HEK293 (cell line): ENCODE measurements around a stretch of chr6.

DNA sequence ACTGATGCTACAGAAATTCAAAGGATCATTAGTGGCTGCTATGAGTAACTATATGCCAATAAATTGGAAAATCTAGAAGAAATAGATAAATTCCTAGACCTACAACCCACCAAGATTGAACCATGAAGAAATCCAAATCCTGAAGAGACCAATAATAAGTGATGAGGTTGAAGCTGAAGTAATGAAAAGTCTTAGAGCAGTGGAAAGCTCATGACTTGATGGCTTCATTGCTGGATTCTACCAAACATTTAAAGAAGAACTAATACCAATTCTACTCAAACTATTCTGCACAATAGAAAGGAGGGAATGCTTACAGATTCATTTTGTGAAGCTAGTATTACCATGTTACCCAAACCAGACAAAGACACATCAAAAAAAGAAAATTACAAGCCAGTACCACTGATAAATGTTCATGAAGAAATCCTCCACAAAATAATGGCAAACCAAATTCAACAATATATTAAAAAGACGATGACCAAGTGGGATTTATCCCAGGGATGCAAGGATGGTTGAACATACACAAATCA, 23.1 kb downstream of the NUS1 start:
- PRO-cap = no peak
- RRBS, 2 experiments = no CpG with 5 or more reads among the region's 1 CpG

DNA sequence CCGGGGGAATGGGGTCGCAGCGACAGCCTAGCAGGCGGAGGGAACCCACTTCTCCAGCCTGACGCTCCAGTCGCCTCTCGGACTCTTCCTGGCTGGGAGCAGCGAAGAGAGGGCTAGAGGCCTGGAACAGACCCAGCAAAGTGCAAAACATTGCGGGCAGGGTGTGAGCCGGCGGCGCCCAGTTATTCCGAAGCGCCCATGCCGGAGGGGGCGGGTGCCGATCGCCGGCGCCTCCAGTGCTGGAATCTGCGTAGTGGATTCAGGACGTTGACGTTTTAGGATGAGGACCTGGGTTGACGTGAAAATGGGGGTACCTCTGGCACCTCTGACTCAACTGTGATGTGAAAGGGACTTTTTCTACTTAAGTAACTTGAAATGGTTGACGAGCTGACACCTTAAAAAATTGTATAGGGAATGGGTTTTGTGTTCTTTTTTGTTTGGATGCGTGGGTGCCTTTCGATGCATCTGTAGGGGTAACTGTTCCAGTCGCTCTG, 1.4 kb downstream of the SLC35F1 start:
- PRO-cap = bidirectional peak, plus-strand start at position 143 of the sequence, minus-strand start at position 90 of the sequence
- RRBS, 2 experiments = no CpG with 5 or more reads among the region's 28 CpGs

GRCh38 chr6:118292711-118292910, 255.5 kb upstream of the PLN start:
- PRO-cap = no peak
- RRBS, 2 experiments = no CpG with 5 or more reads among the region's 2 CpGs

DNA sequence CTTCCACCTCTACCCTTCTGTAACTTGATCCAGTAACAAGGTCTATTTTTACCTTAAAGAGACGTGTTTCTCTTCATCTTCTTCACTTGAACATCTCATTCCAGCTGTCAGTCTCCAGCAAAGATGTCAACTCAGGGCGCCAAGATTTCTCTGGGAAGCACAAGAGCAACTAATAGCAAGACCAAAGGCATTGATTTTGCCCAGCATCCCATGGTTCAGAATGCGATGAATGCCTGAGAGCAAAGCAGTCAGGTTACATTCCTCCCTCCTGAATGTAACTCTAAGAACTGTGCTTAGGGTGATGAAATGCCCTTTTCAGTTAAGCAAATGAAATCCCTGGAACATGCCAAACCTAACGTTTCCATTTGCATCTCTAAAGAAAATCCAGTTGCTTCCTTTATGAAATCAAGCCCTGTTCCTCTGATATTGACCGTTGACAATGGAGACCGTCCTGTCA, 224.0 kb upstream of the PLN start:
- PRO-cap = no peak
- RRBS, 2 experiments = no CpG with 5 or more reads among the region's 6 CpGs

GRCh38 chr6:118377762-118378671, 170.1 kb upstream of the PLN start:
- PRO-cap = no peak
- RRBS, 2 experiments = no CpG with 5 or more reads among the region's 17 CpGs

DNA sequence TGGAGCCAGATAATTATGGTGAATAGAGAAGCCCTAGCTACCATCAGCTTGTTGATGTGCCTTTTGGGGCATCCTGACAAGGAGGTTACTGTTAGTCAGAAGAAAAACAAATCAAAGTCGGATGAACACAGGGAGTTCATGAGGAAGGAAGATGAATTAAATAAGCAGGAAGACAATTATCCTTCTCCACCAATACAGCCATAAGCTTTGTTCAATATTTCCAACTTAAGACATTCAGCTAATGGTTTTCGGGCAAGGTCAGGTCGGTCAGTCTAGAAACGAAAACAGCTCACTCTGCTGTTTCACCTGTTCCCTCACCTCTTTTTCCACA, 163.7 kb upstream of the PLN start:
- PRO-cap = no peak
- RRBS, 2 experiments = no CpG with 5 or more reads among the region's 4 CpGs

DNA sequence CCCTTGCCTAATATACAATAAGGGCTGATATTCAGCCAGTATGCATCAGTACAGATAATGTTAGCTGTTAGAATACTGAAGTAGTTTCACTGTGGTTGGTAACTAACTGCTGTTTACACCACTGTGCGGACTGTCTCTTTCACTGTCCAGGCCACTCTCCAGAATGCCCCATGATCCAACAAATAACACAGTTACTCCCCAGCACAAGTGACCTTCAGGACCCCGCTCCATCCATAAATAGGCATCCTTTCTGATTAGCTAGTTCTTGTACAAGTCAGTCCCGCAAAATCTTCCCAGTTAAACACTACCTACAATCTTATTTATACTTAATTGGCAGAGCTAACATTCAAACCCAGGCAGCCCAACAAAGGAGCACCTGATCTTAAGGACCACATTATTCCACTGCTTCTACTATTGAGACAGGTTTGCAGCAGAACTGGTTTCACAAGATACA, 21.9 kb upstream of the PLN start:
- PRO-cap = no peak
- RRBS, 2 experiments = no CpG with 5 or more reads among the region's 3 CpGs

GRCh38 chr6:118652294-118652717, 915 bp upstream of the CEP85L start:
- PRO-cap = no peak
- RRBS, 2 experiments = no CpG with 5 or more reads among the region's 12 CpGs

GRCh38 chr6:118719798-118720153, 68.4 kb upstream of the CEP85L start:
- PRO-cap = no peak
- RRBS, 2 experiments = no CpG with 5 or more reads among the region's 1 CpG

DNA sequence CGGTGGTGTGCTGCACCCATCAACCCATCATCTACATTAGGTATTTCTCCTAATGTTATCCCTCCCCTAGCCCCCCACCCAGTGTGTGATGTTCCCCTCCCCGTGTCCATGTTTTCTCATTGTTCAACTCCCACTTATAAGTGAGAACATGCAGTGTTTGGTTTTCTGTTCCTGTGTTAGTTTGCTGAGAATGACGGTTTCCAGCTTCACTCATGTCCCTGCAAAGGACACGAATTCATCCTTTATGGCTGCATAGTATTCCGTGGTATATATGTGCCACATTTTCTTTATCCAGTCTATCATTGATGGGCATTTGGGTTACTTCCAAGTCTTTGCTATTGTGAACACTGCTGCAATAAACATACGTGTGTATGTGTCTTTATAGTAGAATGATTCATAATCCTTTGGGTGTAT, 60.0 kb upstream of the ASF1A start:
- PRO-cap = unidirectional peak, minus-strand start at position 118 of the sequence
- RRBS, 2 experiments = no CpG with 5 or more reads among the region's 6 CpGs

GRCh38 chr6:118890851-118891956, 2.7 kb upstream of the ASF1A start:
- PRO-cap = no peak
- RRBS, 2 experiments = no CpG with 5 or more reads among the region's 8 CpGs

- PRO-cap = no peak
- RRBS, 2 experiments = no CpG with 5 or more reads among the region's 3 CpGs
Observed at GRCh38 chr6:118893273-118893503, 764 bp upstream of the ASF1A start.

- PRO-cap = no peak
- RRBS, 2 experiments = no CpG with 5 or more reads among the region's 3 CpGs
Observed at GRCh38 chr6:119071307-119072040, 7.0 kb downstream of the FAM184A start.

- PRO-cap = no peak
- RRBS, 2 experiments = no CpG with 5 or more reads among the region's 10 CpGs
Observed at GRCh38 chr6:119075960-119076988, 2.2 kb downstream of the FAM184A start.

DNA sequence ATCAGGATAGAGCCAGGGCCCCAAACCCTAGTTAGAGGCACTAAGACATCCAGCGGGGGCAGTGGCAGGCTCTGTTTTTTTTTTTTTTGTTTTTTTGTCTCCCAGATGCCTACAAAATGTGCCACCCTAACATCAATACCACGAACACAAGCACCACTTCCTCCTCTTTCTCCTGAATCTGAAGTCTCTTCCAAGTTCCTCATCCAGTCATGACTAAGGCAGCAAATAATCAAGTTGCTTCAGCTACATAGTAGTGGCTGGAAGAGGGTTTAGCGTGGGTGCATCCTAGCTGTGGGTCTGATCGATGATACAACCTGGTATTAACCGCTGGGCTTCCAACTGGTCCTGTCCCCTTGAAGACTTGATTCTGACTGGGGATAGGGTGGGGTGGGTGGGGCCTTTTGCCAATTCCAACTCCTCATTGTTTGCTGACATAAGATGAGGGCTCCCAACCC, 68.6 kb upstream of the FAM184A start:
- PRO-cap = no peak
- RRBS, 2 experiments = no CpG with 5 or more reads among the region's 5 CpGs

GRCh38 chr6:119201032-119201930, 122.8 kb upstream of the FAM184A start:
- PRO-cap = no peak
- RRBS, 2 experiments = no CpG with 5 or more reads among the region's 5 CpGs

DNA sequence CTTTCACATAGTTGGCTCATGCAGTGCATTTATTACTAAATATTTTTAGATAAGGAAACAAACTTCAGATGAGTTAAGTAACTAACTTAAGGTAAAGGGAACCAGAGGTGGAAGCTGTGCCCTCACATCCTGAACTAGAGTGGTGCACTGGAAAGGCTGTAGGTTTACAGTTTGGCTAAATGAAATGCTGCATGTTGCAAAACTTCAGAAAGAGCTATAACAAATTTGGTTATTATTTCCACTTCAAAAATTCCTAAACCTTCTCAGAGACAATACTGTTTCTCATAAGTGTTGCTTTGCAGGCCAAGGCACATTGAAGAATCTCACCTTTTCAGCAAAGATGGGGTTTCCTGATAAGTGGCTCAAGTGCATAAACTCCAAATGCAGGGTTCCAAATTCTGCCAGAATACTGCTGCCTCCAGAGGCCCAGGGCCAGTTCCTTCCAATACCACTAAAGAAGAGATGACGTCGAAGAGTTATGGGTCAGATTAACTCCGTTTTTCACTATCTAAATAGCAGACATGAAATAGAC, 126.0 kb upstream of the FAM184A start:
- PRO-cap = no peak
- RRBS, 2 experiments = no CpG with 5 or more reads among the region's 3 CpGs

DNA sequence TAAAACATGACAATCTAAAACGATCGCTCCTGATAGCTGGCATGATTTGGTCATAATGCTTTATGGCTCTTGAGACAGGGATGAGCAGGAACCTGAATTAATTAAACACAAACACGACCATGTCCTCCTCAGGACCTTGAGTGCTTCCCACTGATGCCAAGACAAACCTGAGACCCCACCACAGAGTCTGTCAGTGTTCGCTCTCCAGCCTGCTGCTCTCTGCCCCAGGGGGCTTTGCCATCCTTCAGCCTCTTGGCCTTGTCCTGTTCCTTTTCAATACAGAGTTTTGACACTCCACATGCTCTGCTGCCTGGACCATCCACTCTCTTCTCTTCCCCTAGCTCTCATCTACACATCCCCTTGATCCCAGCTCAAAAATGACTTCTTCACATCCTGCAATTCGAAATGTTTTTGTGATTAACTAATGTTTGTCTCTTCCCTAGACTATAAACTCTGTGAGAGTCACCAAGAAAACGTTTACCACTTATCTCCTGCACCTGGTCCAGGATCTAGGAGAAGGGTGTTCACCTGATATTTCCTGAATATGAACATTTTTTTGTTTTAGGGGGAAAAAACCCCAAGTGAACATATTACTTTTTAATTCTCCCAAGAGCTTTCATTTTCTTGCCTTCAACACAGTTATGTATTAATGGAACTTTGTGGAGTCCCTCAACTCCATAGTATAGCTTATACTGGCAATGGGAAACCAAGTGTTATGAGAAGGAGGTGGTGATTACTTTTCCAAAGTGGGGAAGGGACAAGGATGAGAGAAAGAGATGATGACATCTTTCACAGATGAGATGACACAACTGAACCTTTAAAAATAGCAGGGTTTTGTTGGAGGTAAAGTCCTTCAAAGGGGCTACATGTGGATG, 119.1 kb downstream of the MAN1A1 start:
- PRO-cap = no peak
- RRBS, 2 experiments = no CpG with 5 or more reads among the region's 6 CpGs

GRCh38 chr6:119258735-119259798, 90.5 kb downstream of the MAN1A1 start:
- PRO-cap = no peak
- RRBS, 2 experiments = no CpG with 5 or more reads among the region's 4 CpGs

- PRO-cap = no peak
- RRBS, 2 experiments = no CpG with 5 or more reads among the region's 1 CpG
Observed at GRCh38 chr6:119288612-119289386, 60.8 kb downstream of the MAN1A1 start.